ENCODE measurements around a stretch of chr10.

GRCh38 chr10:28622525-28623073 is 54.7 kb upstream of the BAMBI start:
- PRO-cap = no peak

GRCh38 chr10:28623941-28624609 is 53.2 kb upstream of the BAMBI start:
- PRO-cap = no peak

GRCh38 chr10:28680054-28680377 is 2.7 kb downstream of the BAMBI start:
- PRO-cap = no peak

DNA sequence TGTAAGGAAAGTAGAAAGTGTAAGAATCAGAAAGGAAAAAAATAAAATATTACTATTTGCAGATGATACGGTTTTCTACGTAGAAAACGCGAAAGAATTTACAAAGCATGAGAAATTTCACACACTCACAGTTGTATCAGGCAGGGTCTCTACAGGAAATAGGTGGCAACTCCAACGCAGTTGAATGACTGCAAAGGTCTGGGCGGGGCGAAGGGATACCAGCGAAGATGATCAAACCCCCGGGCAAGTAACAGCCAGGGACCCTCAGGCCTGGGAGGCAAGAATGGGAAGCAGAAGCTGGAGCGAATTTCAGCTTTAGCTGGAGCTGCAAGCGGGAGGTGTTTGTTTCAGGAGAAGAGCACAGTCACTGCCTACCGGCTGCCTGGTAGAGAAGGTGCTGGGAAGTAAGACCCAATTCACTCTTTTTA is 149.0 kb downstream of the BAMBI start:
- PRO-cap = no peak

DNA sequence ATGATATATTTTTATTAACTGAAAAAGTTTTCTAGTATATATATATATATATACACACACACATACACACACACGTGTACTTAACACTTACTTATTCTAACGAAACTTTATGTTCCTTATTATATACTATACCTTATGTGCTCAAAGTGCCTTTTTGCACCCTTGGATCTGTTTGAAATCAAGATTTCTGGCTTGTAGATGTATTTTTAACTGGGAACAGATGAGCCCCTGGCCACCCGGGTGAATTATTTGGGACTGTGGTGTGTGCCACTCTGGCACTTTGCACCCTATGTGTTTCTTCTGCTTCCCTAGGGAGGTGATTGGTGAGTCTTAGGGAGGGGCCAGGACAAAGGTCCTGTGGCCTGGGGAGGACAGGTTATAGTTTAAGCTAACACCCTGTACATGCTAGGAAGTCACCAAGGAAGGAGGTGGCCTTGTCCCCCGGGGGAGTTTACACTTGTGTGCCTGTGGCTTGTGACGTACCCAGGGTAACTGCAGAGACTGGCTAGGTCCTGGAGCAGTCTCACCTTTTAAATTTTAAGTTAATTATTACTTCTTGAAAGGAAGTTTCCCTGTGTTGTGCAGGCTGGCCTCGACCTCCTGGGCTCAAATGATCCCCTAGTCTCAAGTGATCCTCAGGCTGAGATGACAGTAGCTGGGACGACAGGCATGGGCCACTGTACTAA is 196.2 kb downstream of the BAMBI start:
- PRO-cap = no peak

DNA sequence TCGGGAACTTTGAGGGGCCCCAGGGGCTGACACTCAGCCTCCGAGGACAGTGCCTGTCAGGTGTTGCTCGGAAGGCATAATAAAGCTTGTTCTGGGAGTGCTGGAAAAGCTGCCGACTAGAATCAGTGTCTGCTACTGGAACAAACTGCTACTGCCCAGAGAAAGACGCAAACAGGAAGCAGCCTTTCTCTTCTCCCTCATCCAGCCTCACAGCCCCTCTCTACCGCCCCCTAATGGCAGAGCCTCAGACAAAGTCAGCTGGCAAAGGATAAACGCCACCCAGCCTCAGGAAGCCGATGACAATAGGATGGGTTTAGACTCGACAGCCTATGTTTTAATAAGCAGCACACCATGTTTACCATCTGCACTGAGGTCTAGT is 169.5 kb upstream of the LYZL1 start:
- PRO-cap = no peak

- PRO-cap = no peak
These were observed 156.9 kb upstream of the LYZL1 start for GRCh38 chr10:29131987-29132302.

DNA sequence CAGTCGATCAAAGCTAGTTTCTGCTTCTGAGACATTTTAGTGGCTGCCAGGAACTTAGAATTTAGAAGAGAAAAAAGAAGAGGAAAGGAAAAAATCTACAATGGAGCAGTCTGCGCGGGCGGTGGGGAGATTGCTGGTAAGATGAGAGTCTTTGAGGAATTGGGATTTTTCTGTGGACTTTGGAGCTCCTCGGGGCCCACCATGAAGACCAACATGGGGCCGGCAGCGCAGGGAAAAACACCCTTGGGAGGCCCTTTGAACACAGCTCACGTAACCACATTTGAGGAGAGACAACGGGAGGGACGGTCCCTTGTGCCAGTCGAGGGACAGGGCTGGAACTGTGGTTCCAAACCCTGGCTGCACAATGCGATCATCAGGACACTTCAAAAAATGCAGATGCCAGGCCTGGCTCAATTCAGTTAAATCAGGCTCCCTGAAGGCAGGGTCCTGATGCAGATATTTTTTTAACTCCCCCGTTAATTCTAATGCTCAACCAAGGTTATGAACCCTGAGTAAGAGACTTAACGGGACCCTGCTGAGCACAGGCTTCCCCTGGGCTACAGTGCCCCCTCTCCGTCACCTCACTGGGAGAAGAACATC is 30.3 kb downstream of the LYZL1 start:
- PRO-cap = no peak

GRCh38 chr10:29480440-29480894 is 154.3 kb downstream of the SVIL start:
- PRO-cap = no peak

DNA sequence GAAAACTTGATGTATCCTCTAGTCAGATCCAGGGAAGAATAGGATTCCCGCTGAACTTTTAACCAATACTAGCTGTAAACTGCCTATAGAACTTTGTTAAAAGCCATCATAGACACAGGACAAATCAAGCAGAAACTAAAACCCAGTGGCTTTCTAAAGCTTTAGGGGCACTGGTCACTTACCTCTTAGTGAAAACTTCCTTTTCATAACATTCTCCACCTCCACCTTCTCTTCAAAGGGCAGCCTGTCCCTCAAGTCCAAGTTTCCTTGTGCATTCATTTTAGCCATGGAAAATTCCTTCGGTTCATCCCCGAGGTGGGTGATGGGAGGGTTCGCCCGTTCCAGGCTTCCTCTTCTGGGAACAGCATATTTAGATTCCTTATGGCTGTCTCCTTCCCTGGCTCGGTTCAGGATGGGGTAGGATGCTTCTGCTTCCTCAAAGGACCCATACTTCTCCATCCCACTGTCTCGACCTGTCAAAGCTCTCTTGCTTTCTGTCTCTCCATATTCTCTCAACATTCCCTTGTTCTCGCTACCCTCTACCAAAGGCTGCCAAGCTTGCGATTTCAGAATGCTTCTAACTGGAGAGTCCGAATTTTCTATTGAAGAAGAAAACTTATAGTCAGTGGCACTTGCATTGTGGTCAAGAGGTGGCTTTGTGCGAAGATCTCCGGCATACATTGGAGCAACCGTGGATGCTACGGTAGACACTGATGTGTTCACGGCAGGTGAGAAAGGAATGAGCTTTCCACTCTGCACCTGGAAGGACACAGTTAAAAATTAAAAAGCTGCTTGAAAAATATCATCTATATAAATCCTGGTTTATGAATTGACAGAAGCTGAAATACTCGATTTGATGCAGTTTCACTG is 111.3 kb downstream of the SVIL start:
- PRO-cap = no peak

DNA sequence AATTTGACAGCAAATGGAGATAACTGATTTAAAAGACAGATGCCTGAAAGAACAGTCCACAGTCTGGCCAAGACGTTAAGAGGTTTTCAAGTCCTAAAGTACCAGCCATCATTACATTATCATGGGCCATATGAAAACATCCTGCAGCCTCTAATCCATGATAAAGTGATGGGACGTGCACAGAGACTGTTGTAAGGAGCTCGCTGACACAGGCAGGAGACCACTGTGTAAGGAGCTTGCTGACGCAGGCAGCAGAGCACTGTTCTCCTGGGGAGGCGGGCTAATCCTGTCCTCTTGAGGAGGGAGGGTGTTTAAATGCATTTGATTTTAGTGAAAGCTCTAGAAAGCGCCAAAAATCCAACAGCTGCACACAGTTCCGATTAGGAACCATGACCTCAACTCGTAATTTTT is 16.9 kb downstream of the SVIL start:
- PRO-cap = no peak

GRCh38 chr10:29628986-29629321 is 5.8 kb downstream of the SVIL start:
- PRO-cap = no peak

DNA sequence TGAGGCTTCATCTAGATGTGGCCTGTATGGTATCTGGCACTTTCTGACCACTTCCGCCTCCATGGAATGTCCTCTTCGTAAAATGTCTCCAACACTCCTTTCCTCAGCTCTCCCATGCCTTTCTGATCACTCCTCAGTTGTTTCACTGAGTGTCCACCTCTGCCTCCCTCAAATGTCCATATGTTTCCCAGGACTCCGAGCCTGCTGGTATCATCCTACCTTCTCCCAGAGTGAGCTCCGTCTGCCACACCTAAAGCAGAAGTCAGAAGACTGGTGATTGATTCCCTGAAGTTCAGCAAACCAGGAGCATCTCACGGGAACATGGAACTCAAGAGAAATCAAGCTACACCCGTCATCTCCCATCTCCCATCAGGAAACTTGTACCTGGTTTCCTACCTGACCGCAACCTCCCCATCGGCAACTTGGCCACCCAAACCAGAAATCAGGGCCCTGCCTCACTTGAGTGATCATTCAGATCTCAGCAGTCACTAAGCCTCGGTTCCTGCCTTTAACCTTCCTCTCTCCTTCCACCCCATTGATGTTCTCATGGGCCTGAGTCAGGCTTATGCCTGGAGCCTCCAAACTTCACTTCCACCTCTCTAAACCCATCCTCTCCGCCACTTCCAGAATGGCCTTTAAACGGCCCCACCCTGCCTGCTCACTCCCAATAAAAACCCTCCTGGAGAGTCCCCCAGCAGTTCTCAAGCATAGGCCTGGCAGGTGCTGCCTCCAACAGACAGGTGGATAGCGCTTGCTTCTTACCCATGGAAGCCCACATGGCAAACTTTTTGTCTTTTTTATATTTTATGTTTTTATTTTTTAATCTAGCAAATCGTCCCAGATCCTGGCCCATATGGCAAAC is 5.7 kb upstream of the SVIL start:
- PRO-cap = no peak

GRCh38 chr10:29651278-29652257 is 16.8 kb upstream of the SVIL start:
- PRO-cap = no peak

DNA sequence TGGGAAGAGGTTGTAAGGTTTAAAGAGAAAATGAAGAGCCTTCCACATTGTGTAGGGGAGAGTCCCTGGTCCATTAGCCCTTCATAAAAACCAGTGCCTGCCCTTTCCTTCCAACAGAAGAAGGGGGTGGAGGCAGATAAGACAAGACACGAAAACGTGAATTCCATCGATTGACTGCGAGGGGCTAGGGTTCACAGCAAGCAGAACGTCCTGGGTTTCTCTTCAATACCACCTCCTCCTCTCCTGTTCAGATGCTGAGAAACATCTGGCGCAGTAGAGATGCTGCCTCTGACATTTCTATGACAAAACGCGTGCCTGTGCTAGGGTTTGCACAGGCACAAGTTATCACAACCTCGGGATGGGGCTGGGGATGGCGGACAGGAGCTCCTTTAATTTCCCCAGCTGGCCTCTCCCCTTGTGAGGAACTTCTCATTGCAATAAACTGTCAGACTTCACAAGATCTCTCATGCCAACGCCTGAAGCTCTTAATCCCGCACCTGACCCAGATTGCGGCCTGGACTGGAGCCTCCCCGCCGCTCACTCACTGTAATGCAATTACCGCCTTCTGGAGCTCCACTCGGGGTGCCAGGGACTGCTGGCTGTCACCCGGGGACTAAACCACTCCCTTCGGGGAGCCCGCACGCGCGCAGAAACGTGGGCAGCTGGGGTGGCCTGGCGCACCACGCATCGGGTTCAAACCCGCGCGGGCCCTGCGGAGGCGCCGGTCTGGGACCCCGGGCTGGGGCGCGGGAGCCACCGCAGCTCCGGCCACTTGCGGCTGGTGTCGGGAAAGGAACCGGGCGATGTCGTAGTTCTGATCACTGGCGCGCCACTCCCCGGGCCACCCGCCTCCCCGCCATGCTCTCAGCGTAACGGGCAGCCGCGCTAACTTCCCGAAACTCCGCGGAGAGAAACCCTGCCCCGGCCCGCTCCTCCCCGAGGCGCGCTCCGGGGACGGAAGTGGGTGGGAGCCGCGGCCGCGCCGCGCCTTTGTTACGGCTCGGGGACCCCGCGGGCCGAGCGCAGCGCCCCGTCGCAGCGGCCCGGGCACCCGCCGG is 100.1 kb upstream of the SVIL start:
- PRO-cap = bidirectional peak, plus-strand start at position 996 of the sequence, minus-strand start at position 874 of the sequence

DNA sequence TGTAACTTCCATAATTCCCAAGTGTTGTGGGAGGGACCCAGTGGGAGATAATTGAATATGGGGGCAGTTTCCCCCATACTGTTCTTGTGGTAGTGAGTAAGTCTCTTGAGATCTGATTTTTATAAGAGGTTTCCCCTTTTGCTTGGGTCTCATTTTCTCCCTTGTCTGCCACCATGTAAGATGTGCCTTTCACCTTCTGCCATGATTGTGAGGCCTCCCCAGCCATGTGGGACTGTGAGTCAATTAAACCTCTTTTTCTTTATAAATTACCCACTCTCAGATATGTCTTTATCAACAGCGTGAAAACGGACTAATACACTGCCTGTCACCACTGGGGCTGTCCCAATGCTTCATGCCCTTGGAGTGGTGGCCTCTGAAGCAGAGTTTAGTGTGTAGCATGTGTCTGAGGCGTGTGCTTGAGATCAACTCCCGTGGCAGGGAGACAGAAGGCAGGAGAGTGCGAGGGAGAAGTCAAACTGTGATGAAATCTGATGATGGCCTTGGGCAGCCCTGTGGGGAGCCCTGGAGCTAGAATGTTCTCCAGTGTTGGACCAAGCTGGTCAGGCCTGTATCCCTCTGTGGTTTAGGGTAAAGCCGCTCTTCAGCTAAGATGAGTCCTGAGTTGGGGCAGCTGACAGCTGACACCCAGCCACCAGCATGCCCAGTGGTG is 170.2 kb upstream of the SVIL start:
- PRO-cap = no peak

GRCh38 chr10:29895454-29896050 is 163.8 kb downstream of the JCAD start:
- PRO-cap = no peak

GRCh38 chr10:30115915-30116300 is 56.5 kb upstream of the JCAD start:
- PRO-cap = no peak

DNA sequence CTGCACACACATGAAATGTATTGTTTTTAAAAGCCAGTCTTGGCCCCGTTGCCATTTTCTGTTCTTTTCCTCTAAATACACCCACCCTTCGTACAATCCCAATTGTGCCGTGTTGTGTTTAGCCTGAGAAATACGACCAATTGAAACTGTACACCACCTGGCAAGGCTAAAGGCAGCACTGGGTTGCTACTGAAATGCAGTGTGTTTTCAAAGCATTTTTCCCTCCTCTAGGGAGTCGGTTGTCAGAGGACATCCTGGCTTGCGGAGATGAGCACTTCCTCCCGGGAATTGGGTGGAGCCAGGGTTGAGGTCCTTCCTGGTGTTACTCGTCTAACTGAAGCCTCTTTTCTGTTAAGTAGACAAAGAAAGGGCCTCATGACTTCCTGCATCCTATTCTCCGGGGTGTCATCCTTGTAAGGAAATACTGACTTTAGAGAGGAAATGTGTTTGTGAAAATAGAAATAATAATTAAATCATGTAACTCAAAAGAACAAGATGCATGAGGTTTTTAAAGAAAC is 133.5 kb downstream of the MTPAP start:
- PRO-cap = bidirectional peak, plus-strand start at position 313 of the sequence, minus-strand start at position 180 of the sequence

- PRO-cap = no peak
These were observed 19.1 kb upstream of the MTPAP start for GRCh38 chr10:30368035-30368738.

All from SEM (cell line).